AG09309 (cell line): ENCODE results near the genes GABPA and KRTAP19-3.

- RRBS: no CpG with 5 or more reads among the region's 15 CpGs
Observed at GRCh38 chr21:23887396-23888087, 1719.7 kb downstream of the MRPL39 start.

DNA sequence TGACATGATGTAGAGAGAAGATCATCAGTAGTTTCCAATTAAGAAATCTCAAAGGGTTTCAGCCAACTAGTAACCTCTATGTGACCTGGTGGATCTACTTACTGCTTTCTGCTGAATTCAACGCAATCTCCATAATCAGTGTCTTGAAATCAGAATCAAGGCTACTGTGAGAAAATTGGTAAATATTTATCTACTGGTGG is 872.7 kb downstream of the MRPL39 start:
- RRBS: no CpG with 5 or more reads among the region's 1 CpG

GRCh38 chr21:24811064-24811529 is 796.2 kb downstream of the MRPL39 start:
- RRBS: no CpG with 5 or more reads among the region's 4 CpGs

GRCh38 chr21:25573605-25574451 is 33.5 kb downstream of the MRPL39 start:
- RRBS: no CpG with 5 or more reads among the region's 4 CpGs

DNA sequence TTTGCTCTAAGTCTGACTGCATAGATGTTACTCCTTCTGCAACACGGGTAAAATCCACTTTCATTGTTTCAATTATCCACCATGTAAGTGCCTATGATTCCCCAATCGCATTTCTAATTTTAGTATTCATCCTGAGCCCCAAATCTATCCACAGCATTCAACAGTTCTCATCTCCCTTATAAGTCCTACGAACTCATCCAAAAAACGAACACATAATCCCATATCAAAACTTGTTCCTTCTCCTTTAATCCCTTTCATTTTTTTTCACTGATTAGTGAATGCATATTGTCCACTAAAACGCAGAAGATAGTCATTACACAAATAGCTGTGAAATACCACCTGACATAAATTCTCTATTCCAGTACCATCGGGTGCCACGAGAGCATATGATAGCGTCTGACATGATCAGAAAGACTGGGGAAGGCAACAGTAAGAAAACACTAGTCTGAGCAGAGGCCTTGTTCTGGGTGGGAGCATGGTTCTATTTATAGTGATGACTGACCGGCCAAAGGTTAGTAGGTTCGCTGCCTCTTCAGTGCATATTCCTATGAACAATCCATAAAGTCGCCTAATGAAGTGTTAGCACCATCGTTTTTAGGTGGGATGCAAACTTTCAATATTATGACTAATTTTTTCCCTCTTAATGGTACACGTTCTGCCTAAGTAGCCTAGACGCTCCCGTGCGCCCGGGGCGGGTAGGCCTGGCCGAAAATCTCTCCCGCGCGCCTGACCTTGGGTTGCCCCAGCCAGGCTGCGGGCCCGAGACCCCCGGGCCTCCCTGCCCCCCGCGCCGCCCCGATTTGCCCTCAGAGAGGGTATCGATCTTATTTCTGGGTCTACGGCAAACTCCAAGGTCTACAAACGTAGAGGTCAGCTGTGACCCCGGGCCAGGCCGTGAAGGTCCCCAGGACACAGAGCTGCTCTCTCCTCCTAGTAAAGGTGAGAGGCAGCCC is 597 bp downstream of the ATP5PF start:
- RRBS: under 1% methylated on average over 14 of the region's 34 CpGs

- RRBS: 5% methylated on average over 14 of the region's 49 CpGs
Observed at GRCh38 chr21:25734784-25735491, at the start of gene GABPA. TSS of gene GABPA (plus strand) at chr21:25734972.

- RRBS: no CpG with 5 or more reads among the region's 21 CpGs
Observed at GRCh38 chr21:25918576-25919108, 183.9 kb downstream of the GABPA start.

GRCh38 chr21:26068480-26069298 is 101.9 kb downstream of the APP start:
- RRBS: no CpG with 5 or more reads among the region's 9 CpGs

GRCh38 chr21:26107585-26108002 is 63.0 kb downstream of the APP start:
- RRBS: no CpG with 5 or more reads among the region's 2 CpGs

DNA sequence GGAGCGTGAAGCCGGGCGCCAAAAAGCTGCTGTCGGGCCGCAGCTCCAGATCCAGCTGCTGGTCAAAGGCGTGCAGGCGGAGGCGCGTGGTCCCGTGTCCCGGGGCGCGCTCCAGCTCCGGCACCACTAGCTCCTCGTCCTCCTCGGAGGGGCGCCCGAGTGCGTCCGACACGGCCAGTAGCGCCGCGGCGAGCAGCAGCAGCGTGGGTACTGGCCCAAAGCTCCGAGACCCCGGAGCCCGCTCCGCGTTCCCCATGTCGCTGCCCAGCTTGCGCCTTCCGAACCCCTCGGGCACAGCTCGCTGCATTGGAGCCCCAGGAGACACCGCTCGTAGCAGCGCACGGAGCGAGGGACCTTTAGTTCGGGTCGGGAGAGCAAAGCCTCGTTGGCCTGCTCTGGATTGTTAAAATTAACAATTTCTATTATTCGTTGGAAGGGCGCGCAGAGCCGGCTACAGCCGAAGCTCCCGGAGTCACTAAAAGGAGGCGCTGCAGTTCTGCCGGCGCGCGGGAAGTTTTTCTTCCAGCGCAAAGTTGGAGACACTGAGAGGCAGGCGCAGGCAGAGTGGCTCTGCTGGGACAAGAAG is 468 bp downstream of the ADAMTS1 start:
- RRBS: under 1% methylated on average over 15 of the region's 57 CpGs

DNA sequence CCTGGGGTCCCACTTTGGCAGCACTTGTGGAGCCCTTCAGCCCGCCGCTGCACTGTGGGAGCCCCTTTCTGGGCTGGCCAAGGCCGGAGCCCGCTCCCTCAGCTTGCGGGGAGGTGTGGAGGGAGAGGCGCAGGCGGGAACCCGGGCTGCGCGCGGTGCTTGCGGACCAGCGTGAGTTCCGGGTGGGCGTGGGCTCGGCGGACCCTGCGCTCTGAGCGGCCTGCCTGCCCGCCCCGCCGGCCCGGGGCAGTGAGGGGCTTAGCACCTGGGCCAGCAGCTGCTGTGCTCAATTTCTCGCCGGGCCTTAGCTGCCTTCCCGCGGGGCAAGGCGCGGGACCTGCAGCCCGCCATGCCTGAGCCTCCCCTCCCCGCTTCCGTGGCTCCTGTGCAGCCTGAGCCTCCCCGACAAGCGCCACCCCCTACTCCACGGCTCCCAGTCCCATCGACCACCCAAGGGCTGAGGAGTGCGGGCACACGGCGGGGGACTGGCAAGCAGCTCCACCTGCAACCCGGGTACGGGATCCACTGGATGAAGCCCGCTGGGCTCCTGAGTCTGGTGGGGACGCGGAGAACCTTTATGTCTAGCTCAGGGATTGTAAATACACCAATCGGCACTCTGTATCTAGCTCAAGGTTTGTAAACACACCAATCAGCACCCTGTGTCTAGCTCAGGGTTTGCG is 7.5 kb upstream of the LTN1 start:
- RRBS: 83% methylated on average over 5 of the region's 46 CpGs

DNA sequence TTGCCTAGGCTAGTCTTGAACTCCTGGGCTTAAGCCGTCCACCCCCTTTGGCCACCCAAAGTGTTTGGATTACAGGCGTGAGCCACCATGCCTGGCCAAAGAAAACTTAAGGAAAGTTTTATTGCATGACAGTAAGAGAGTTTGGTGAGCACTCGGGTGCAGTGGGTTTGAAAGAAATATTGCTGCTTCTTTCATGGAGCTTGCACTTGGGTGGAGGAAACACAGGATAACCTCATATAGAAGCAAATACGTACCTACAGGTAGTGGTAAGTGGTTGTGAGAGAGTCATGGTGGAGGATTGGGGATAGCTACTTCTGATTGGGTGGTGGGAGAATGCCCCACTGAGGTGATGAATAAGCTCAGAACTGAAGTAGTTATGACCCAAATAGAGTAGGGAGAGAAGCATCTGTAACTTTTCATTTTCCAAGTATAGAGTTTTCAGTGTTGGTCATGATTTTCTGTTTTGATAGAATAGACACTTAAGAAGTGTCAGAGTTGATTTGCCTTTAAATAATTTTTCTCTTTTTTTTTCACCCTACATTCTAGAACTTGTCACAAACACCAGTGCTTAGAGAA is 13.4 kb downstream of the USP16 start:
- RRBS: no CpG with 5 or more reads among the region's 4 CpGs

- RRBS: no CpG with 5 or more reads among the region's 9 CpGs
Observed at GRCh38 chr21:29061174-29061946, 12.1 kb downstream of the CCT8 start.

GRCh38 chr21:29092444-29092846 is 19.0 kb upstream of the CCT8 start:
- RRBS: no CpG with 5 or more reads among the region's 6 CpGs

GRCh38 chr21:29182062-29182516 is 51.6 kb downstream of the MAP3K7CL start:
- RRBS: no CpG with 5 or more reads among the region's 5 CpGs

GRCh38 chr21:29194438-29194806 is 64.0 kb downstream of the MAP3K7CL start:
- RRBS: no CpG with 5 or more reads among the region's 2 CpGs

DNA sequence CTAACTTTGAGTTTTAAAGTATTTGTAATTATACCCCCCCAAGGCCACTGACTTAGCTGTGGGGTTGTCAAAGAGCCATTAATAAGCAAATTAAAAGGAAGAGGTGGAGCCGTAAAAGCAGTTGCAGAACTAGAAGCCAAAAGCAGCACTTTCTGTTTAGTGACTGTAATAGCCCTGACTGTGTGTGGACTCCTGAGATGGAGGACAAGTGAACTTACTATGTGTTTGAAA is 61.3 kb upstream of the BACH1 start:
- RRBS: no CpG with 5 or more reads among the region's 1 CpG

DNA sequence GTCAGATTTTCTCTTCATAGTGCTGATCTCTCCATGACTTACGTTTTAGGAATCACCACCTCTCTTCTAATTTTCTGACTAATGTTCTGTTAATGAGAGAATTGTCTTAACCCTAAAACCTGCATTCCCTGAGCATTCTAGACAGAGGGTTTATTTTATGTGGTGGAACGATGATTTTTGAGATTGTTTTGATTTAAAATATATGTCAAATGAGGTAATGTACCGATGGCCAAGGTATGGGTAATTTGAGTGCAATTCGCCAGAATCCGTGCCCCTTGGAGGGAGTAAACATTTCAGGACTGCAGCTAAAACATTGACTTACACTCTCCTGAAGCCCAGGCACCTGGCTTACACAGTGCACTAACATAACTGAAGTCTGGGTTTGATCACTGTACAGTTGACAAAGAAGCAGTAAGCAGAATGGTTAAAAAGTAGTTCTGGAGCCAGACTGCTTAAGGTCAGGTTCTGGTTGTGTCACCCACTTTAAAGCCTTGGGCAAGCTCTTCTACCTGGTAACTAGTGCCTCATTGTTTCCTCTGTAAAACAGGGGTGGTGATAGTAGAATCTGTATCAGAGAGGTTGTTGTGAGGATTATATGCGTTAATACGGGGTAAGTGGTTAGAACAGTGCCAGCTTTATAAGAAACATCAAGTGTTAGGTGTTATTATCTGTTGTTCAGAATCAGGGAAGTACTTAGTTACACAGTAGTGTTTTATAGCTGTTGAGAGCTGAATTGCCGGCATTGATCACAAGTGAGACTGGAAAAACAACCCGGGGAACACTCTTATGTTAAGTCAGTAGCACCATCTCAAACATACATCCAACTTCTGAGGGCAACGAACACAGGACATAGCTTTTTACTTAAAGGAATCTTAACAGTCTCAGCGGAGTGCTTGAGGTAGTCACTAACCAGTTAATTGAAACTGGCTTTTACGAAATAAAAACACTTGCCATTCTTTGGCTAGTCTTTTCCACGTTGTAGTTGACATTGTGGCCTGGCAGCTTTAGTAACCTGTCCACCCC is 3.6 kb downstream of the BACH1 start:
- RRBS: no CpG with 5 or more reads among the region's 13 CpGs

DNA sequence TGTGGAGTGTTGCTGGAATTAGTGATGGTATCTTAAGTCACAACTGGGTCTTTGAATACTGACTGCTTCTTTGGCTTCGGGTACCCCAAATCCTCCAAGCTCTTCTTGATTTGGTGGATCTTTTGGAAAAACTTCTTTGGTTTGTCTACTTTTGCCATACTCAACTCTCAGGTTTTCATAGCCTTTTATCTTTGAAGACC is 185.8 kb downstream of the BACH1 start:
- RRBS: no CpG with 5 or more reads among the region's 1 CpG

GRCh38 chr21:30491930-30492212 is at the start of gene KRTAP19-3:
TSS of gene KRTAP19-3 (minus strand) at chr21:30492013.
- RRBS: no CpG with 5 or more reads among the region's 2 CpGs